Colon Carcinoma Metastatic in the Brain (tissue), 2 donors: ENCODE data around the genes ZNF200 and ZSCAN32.

- PRO-cap, 2 experiments = no peak in any of the 2 experiments
Observed at GRCh38 chr16:3234585-3234919, 406 bp downstream of the ZNF200 start.

DNA sequence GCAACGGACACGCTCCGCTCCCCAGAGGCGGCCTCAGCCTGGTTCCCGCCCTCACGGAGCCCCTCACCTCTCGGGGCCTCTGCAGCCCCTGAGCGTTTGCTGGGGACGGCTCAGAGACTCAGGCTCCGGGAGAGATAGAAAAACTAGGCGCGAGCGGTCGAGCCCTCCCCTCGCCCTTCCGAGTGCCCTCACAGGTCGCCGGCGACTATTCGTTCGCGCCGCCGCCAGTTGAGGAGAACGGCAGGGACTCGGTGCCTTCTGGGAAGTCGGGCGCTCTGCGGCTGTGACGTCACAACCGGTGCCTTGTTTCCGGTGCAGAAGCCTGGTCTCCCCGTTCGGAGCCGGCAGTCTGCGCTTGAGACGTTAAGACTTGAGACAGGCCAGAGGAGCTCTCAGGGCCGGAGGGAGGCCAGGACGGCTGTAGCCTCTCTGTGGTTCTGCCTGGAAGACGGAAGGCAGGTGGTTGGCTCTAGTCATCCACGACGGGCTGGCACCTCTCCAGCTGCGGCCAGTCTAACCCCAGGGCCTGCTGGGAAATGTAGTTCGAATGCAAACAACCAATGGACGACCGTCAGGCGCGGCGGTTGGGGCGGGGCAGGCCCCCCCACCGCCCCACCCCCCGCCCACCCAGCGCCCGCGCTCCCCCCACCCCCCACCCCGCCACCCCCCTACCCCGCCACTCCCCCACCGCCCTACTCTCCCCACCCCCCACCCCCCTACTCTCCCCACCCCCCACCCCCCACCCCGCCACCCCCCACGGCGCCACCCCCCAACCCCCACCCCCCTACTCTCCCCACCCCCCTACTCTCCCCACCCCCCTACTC is at the start of gene ZNF200:
Gene ZNF200 (minus strand): TSS at position 239 of the 824 bp plus-strand sequence.
- PRO-cap, 2 experiments = peak in 2 of 2 experiments; most common plus-strand start position 315 of the sequence (in 2); most common minus-strand start position 203 of the sequence (in 2)

DNA sequence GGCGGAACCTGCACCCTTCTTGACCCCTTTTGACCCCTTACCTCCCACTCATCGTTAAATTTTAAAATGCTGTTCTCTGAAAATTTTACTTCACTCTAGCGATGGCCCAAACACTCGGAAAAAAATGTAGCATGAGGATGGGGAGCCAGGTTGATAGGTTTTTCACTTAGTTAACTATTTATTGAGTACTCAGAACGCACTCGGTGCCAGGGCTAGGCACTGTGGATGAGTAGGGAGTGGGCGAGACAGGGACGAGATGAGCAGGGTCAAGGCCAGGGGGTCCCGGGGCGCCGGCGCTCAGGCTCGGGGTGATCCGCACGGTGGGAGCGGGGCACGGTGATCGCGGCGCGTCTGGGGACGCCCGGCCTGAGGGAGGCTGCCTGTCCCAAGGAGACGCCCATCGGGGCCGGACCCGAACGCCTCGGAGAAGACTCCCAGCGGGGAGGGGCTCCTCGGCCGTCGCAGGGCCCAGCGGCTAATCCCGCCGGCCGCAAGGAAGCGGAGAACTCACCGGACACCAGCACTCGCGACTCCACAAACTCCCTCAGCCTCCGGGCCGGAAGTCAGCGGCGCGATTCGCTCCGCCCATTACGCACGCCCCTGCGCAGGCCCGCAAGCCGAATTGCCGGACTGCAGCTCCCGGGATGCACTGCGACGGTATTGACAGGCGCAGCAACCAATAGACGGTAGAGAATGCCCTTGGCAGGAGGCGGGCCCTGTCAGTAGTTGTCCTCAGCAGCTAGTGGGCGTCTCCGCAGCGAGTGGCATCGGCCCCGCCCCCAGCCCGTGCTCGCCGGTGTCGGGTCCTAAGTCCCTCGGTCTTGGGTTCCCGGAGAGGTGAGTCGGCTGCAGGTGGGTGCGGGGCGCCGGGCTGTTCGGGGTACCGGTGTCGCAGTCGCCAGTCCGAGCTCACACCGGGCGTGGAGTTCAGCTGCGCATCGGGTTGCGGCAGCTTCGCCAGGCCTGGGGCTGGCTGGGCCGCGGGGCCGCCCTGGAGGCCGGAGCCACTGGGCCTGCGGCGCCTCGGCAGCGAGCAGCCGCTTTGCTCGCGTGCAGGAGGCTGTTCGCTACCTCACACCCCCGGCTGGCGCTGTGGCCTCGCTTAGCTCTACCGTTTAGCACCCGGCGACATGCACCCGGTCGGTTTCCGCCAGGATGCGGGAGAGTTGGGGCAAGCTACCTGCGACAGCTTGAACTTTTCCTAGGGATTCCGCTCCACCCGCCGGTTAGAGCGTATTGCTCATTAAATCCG is at the start of gene ZSCAN32:
Gene ZSCAN32 (minus strand): TSS at position 571 of the 1,252 bp plus-strand sequence.
- PRO-cap, 2 experiments = peak in 2 of 2 experiments; most common plus-strand start position 796 of the sequence (in 2); most common minus-strand start position 541 of the sequence (in 1)

DNA sequence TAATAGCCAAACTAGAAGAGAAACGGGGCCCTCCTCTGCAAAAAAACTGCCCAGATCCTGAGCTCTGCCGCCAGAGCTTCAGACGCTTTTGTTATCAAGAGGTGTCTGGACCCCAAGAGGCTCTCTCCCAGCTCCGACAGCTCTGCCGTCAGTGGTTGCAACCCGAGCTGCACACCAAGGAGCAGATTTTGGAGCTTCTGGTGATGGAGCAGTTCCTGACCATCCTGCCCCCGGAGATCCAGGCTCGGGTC is 982 bp downstream of the ZNF174 start:
- PRO-cap, 2 experiments = no peak in any of the 2 experiments

- PRO-cap, 2 experiments = no peak in any of the 2 experiments
Observed at GRCh38 chr16:3479516-3480033, 15.7 kb downstream of the C16orf90 start.

- PRO-cap, 2 experiments = no peak in any of the 2 experiments
Observed at GRCh38 chr16:3520296-3521241, 19.8 kb downstream of the CLUAP1 start.

- PRO-cap, 2 experiments = no peak in any of the 2 experiments
Observed at GRCh38 chr16:3588823-3590060, 12.0 kb upstream of the NLRC3 start.

GRCh38 chr16:3590677-3591701 is 13.8 kb upstream of the NLRC3 start:
- PRO-cap, 2 experiments = no peak in any of the 2 experiments

DNA sequence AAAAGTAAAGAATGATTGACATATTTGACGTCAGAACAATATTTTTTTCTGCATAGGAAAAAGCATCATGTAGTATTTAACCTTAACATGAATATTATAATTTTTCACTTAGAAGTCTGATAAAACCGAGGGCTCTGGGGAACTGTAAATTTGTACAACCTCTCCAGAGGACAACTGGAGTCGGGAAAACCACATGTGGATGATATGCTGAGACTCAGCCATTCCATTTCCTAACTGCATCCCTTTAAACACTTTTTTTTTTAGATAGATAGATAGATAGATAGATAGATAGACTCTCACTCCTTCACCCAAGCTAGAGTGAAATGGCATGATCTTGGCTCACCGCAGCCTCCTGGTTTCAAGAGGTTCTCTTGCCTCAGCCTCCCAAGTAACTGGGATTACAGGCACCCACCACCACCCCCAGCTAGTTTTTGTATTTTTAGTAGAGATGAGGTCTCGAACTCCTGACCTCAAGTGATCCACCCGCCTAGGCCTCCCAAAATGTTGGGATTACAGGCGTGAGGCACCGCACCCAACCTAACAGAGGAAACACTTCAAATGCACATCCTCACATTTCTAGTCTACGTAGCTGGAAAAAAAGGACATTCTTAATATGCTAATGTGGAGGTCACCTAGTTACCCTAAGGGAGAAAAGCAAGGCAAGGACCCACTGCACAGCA is 5.1 kb downstream of the DNASE1 start:
- PRO-cap, 2 experiments = no peak in any of the 2 experiments

- PRO-cap, 2 experiments = no peak in any of the 2 experiments
Observed at GRCh38 chr16:3661546-3662543, 7.4 kb downstream of the DNASE1 start.

GRCh38 chr16:3677437-3678576 is 23.3 kb downstream of the DNASE1 start:
- PRO-cap, 2 experiments = no peak in any of the 2 experiments

DNA sequence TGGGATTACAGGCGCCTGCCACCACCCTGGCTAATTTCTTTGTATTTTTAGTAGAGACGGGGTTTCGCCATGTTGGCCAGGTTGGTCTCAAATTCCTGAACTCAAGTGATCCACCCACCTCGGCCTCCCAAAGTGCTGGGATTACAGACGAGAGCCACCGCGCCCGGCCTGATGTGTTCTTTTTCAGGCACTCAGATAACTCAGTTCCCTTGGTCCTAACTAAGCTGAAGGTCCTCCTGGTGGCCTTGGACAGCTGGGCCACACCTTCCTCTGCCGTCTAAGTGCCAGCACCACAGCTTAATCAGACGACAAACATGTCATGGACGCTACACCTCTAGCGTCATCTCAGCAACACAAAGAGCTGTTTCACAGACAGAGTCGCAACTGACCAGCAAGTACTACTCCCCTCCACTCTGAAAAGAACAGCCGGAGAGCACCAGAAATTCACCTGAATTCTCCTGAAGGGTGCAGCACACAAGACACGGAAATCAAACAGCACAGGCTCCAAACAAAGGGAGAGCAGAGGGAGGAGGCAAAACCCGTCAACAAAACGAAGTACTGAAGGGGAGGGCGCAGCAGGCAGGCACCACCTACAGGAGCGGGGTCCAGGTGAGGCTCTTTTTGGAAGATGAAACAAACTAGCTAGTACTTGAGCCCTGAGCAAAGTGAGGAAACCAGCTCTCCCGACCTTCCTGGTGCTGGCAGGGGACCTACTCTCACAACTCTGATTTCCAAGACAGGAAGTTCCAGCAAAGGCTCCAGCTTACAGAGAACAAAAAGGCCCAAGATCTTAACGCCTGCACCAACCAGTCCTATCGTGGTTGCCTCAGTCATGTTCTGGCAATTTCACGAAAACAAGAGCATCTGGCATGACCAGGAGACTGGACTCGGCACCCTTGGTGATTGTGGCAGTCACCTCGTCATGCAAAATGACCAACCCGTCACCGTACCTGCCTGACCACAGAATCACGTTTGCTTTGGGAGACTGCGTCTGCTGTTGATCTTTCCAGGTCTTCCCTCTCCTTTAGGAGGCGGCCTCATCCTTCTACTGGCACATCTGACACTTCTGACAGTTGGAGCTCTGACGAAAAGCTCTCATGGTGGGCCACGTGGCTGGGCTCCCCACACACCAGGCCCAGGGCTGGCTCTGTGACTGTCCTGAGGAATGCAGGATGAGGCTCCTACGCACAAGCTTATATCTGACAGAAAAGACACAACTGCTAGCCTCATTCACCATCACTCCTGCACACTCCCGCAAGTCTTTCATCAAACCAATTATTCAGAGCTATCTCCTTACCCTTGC is 4.1 kb downstream of the TRAP1 start:
- PRO-cap, 2 experiments = no peak in any of the 2 experiments

GRCh38 chr16:3793112-3793785 is 75.9 kb upstream of the TRAP1 start:
- PRO-cap, 2 experiments = no peak in any of the 2 experiments

DNA sequence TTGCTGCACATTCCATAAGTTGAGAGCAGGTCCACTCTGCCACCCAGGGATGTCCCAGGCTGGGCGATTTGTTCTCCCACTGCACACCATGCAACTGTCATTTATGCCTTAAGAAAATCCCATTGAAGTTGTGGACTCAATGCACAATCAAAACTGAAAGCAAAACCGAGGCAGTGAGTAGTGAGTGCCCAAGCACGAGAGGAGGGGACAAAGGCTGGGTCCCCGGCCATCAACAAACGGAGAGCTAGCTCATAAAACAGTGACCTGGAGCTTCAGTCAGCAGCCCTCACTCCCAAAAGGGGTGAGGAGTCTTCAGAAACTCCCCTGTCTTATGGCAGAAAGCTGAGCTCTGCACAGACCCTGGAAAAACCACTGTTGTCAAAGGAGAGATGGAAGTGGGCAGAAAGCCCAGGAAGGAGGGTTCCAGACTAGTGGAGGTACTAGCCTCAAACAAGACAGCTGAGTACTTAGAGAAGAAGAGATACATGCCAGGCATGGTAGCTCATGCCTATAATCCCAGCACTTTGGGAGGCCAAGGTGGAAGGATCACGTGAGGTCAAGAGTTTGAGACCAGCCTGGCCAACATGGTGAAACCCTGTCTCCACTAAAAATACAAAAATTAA is 96.8 kb downstream of the ADCY9 start:
- PRO-cap, 2 experiments = no peak in any of the 2 experiments

- PRO-cap, 2 experiments = no peak in any of the 2 experiments
Observed at GRCh38 chr16:4053919-4054681, 62.1 kb downstream of the ADCY9 start.

GRCh38 chr16:4215123-4215659 is 26.7 kb downstream of the SRL start:
- PRO-cap, 2 experiments = no peak in any of the 2 experiments

GRCh38 chr16:4231378-4231912 is 10.4 kb downstream of the SRL start:
- PRO-cap, 2 experiments = no peak in any of the 2 experiments

GRCh38 chr16:4293731-4294169 is 20.9 kb upstream of the TFAP4 start:
- PRO-cap, 2 experiments = no peak in any of the 2 experiments

- PRO-cap, 2 experiments = no peak in any of the 2 experiments
Observed at GRCh38 chr16:4328814-4329412, 13.0 kb downstream of the GLIS2 start.

DNA sequence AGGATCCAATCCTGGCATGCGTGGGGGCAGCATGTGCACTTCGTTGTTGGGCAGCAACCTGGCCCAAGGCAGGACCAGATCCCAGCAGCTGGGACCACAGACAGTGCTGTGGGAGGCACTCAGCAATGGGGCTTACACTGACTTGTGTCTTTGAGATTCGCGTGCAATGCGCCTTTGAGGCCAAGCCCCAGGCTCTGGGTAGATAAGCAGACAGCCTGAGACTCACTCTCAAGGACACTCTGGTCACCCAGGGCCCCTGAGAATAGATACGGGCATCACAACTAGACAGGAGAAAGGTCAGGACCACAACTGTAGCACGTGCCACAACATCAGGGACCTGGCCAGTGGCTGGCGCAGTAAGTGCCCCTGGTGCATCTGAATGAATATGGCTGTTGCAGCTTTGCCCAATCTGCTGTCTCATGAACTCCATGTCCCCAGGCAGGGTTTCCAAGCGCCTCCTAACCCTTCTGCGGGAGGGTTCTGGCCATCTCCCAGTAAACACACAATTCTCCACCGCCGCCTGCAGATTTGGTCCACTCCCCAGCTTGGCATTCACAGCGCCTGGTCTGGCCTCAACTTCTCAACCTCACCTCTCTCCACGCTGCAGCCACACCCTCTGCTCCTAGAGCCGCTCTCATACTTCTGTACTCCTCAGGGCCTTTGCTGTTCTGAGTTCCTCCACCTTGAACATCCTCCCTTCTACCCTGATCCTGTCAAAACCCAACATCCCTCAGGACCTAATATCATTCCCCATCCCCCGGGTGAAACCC is 3.1 kb downstream of the PAM16 start:
- PRO-cap, 2 experiments = no peak in any of the 2 experiments